Skeletal muscle cell (primary cell): ENCODE measurements around a stretch of chr10.

GRCh38 chr10:4086378-4086926, 301.4 kb upstream of the KLF6 start:
- RRBS: no CpG with 5 or more reads among the region's 11 CpGs

DNA sequence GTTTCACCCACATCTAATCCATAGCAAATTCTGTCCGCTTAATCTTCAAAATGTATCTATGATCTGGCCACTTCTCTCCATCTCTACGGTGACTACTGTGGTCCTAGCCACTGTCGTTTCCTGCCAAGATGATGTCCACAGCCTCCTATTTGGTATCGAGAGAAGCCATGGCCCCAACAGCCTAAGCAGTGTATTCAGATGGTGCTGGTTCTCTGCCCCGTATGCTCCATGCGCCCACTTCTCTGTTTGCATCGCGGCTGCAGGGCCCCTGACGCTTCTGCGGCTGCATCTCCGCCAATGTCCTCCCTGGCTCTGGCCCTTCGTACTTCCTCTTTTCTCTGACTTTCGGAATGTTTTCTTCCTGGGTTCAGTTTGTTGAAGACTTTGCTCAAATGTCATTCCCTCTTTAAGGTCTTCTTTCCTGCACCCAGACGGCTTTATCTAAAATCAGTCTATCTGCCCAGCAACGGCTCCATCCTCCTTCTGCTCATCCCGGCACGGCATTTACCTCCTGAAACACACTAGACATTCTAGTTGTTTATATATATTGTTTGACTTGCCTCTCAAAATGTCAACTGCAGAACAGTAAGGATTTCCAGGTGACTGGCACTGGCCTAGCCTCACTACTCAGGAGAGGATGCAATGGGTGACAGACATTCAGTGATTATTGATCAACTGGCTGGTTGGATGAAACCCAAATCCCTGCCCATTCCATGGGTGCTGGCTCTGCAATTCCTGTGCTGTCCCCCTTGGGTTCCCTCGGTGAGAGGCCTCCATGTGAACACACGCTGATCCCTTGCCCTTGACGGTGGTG, 421.5 kb upstream of the KLF6 start:
- RRBS: no CpG with 5 or more reads among the region's 20 CpGs

GRCh38 chr10:4280520-4281086, 495.6 kb upstream of the KLF6 start:
- RRBS: no CpG with 5 or more reads among the region's 7 CpGs

- RRBS: no CpG with 5 or more reads among the region's 6 CpGs
These were observed 498.8 kb upstream of the KLF6 start for GRCh38 chr10:4283613-4284347.

- RRBS: no CpG with 5 or more reads among the region's 3 CpGs
These were observed 515.9 kb upstream of the AKR1E2 start for GRCh38 chr10:4310199-4310452.

DNA sequence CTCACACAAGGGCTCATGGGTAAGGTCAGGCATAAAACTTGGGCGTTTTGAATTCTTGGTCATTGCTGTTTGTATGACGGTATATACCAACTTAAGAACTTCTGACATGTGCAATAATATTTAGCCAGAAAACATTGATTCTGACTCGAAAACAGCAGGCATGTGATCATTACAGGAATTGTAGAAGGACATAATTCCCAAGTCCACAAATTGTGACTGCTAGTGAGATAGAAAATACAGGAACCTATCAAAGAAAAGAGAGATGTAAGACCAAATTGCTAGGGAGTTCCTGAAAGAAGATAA, 202.5 kb upstream of the AKR1E2 start:
- RRBS: no CpG with 5 or more reads among the region's 3 CpGs

GRCh38 chr10:4763935-4764309, 62.1 kb upstream of the AKR1E2 start:
- RRBS: no CpG with 5 or more reads among the region's 1 CpG

DNA sequence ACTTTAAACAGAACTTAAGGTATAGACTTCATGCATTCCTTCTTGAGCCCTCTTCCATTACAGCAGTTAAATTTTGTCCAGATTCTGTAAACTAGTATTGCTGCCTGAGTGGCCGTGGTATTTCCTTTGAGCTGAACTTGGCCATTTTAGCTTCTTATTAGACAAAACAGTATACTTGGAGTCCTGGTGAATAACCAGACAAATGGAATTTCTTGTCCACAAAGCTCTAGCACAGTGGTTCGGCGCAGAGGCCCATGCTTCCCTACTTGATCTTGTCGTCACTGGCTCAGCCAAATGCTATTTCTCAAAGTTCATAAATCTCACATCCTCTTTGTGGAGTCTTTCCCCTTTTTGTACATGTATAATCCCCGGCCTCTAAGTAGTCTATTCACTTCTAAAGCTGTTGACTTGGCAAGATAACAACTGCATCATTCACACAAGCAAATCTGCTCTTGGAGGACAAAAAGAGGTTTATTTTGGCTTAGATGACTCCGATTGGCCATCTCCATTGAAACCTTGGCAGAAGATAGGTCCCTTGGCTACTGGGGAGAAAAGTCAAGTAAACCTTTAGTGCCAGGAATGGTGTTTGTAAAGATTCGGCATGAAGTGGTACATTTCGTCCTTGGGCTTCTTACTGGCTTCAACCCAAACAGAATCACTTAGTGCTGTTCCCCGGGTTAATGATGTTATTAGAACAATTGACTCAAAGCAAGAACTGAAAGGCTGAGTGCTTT, 5.2 kb upstream of the AKR1E2 start:
- RRBS: no CpG with 5 or more reads among the region's 9 CpGs

DNA sequence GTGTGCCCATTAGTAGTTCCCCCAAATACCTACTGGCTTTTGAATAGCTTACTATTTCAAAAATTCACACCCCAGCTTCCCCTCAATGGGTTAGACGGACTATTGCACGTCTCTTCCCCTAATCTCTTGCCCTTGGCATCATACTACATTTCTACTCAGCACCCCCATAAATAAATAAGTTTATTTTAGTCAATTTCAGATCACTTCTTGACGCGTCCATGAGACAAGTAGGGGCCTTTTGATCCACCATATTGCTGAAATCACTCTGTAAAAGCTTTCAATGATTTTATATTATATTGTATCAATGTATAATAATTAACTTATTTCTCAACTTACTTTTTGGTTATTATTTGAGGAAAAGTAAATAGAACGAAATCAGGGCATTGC, 1.2 kb upstream of the AKR1C3 start:
- RRBS: no CpG with 5 or more reads among the region's 5 CpGs

GRCh38 chr10:5096094-5096527, 1.9 kb downstream of the AKR1C3 start:
- RRBS: no CpG with 5 or more reads among the region's 3 CpGs

- RRBS: no CpG with 5 or more reads among the region's 11 CpGs
These were observed 80.4 kb upstream of the UCN3 start for GRCh38 chr10:5284206-5285024.

DNA sequence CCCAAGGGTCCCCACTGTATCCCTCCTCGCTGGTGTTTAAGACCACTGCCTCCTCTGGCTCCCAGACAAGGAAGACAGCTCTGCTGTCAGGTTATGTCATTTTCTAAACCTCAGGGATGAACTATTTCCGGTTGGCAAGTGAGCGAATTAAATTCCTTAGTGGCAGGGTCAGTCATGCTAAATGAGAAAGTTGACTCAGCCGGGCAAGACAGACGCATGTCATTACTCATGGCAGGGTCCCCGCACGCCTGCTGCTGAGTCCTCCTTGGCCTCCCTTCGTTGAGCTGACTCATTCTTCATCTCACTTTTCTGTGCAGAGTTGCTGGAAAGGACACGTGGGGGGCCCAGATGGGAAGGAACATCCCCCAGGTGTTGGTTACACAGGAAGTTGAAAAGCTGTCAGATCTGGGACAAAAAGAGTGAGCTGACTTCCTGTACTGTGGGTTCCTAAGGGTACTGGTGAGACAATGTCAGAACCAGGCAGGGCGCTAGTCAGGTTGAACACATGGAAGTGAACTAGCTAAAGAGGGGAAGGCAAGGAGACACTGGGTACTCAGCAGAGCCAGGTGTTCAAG, 47.1 kb upstream of the UCN3 start:
- RRBS: 6% methylated on average over 2 of the region's 10 CpGs

DNA sequence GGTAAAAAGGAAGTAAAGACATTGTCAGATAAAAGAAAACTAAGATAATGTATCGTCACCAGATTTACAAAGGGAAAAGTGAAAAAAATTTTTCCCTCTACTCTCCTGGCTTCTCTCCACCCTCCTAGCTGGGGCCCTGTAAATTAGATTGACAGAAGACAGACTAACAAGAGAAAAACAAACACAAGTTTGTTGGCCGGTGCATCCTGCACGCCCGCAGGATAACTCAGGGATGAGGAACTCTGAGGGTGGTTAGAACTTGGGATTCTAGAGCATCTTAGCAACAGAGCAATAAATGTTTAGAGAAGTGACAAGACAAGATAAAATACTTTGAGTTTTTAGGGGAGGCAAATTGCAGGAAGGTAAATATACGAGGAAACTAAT, 4.5 kb upstream of the UCN3 start:
- RRBS: no CpG with 5 or more reads among the region's 5 CpGs

DNA sequence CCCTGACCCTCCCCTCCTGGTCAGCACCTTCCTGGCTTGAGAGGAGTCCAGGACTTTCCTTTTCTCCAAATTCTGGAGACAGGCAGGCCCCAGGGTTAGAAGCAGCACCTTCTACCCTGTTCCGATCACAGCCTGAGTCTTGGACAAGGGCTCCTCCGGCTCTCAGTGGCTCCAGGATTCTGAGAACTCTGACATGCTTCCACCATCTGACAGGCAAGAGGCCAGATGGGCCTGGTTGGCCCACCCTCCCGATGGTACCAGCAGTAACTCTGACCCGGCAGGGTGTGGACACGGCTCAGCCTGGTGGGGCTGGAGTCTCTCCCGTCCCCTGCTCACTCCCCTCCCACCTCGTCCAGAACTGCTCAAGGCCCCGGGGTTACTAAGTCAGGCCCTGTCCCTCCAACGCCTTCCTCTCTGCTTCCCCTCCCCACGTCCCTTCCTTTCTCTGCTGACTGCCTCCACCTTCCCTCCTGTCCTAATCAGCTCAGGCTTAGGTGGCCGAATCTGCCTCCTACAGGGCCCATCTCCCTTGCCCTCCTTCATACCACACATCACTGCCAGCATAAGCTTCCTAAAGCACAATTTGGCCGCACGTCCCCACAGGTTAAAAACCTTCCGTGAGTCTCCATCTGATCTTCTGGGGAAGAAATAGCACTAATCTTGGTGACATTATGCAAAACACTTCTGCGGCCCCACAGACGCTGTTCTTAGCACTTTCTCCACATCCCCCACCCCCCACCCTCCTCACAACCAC, 12.5 kb downstream of the CALML5 start:
- RRBS: 72% methylated on average over 3 of the region's 16 CpGs

- RRBS: no CpG with 5 or more reads among the region's 16 CpGs
These were observed 21.1 kb downstream of the ASB13 start for GRCh38 chr10:5645164-5645908.

- RRBS: no CpG with 5 or more reads among the region's 3 CpGs
These were observed 1.0 kb downstream of the ASB13 start for GRCh38 chr10:5665376-5665753.

GRCh38 chr10:5698839-5699761, 14.5 kb downstream of the TASOR2 start:
- RRBS: no CpG with 5 or more reads among the region's 6 CpGs

DNA sequence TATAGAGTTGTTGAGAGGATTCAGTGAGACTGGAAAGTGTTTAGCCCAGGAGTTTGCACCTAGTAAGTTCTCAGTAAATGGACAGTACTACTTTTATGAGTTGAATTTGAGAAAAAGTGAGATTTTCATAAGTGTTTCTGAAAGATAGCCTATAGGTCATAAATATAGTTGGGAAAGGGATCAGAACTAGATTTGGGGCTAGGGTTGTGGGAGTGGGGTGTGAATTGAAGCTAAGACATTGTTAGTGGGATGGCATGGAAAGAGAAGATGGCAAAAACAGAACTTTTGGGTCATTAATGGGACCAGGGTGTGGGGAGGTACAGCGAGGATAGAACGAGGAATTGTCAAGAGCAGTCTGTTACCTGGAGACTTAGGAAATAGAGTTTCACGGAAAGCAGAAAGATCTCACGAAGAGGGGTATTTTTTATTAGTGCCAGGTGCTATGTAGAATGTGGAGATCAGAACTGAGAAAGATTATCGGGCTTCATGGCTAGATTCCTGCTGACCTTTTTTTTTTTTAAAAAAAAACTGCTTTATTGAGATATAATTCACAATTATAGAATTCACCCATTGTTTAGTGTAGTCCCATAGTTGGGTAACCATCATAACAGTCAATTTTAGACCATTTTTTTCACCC, 30.2 kb downstream of the TASOR2 start:
- RRBS: no CpG with 5 or more reads among the region's 5 CpGs

DNA sequence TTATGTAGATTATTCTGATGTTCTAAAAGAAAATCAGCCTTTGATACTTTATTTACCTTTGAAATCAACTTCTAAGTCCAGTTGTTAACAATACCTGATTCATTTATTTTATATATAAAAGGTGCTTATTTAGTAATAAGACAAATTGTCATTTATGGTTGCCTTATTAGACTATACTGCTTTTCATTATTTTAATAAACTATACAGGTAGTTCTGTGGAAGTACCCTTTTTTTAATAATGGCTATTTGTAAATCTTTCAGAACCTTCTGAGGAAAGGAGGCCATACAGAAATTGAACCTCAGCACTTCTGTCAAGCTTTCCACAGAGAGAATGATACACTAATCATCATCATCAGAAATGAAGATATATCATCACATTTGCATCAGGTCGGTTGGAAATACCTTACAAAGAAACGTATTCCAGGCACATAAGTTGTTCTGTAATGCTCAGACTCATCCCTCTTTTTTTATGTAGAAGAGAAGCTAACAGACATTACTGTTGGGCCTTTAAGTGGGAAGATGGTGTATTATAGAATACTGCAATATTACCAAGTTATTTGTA, 56.8 kb downstream of the GDI2 start:
- RRBS: no CpG with 5 or more reads among the region's 2 CpGs

DNA sequence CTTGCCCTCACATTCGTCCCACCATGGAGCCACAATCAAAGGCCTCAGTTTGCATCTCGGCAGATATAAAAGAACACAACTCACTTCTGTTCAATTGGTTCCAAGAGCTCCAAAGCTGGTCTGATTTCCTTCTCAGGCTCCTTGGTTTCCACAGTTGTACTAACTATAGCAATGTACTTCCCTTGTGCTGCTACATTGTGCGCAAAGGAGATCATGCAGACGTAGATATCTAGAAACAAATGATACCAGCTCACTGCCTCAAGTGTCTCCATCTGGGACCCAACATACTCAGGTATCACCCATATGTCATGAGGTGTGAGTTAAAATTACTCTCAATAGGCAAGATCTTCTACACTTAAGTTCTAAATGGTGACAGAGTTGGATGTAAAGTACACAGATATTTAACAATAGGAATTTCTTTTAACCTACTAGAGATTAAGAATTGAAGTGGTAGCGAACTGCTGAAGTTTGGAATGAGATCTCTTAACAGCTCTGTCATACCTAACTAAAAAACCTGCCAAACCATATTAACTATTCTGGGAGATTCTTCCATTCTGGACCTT, 46.7 kb downstream of the GDI2 start:
- RRBS: no CpG with 5 or more reads among the region's 5 CpGs